CD14-positive monocyte (primary cell): Measurements from ENCODE around the genes SMAD7 and ME2.

- CAGE, long polyA plus RNA = no peak
These were observed at the start of gene SMAD7 for GRCh38 chr18:48950952-48951334. SMAD7 (minus strand) TSS chr18:48950965.

- CAGE, long polyA plus RNA = no peak
These were observed 7.0 kb upstream of the SMAD7 start for GRCh38 chr18:48957691-48958216.

DNA sequence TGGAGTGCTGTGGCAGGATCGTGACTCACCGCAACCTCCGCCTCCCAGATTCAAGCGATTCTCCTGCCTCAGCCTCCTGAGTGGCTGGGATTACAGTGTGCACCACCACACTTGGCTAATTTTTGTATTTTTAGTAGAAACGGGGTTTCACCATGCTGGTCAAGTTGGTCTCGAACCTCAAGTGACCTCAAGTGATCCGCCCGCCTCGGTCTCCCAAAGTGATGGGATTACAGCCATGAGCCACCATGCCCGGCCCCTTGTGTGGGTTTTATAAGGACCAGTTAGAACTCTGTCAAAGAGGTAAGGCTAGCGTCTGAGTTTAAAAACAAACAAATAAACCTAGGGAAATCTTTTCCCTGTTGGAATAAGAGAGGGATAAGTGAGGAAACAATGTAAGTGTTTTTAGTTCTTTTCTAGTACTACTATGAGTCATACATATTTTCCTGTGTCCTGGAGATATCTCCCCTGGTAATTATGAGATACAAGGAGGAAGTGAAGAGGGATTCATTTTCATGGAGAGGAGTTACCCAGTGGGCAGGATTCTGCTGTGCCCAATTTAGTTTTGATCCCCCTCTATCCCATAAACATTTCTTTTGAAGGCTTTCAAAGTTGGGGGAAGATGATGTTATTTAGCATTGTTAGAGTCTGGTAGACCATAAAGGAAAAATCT is 9.6 kb upstream of the SMAD7 start:
- CAGE, long polyA plus RNA = no peak

- CAGE, long polyA plus RNA = no peak
These were observed 41.1 kb upstream of the SMAD7 start for GRCh38 chr18:48991538-48992586.

GRCh38 chr18:48997586-48999066 is 47.4 kb upstream of the SMAD7 start:
- CAGE, long polyA plus RNA = no peak

DNA sequence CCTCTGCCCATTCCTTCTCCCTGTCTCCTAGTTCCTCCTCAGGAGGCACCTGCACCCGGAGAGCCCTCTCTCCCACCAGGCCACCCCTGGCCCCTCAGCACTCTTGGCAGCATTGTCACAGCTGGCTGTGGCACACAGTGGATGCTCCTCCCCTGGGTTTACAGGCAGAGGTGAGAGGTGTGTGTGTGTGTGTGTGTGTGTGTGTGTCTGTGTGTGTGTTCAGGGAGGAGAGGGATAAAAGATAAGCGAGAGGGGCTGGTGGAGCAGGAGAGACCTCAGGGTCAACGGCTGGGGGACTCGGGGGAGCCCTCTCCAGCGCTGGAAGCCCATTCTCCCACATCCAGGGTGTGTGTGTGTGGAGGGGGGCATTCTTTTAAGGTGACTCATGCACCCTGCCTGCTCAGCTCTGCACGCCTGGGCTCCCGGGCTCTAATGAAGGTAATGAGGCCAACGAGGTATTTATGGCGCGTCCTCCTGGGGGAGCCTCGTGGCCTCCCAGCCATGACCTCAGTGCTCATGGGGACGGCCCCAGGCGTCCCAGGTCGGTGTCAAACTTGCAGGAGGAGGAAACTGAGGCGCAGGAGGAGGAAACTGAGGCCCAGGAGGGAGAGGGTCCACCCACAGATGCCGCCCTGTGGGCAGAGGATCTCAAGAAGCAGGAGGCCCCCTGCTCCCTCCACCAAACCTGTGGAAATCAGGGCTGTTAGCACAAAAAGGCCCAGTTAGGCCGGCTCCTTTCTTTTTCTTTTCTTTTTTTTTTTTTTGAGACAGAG is 66.3 kb upstream of the SMAD7 start:
- CAGE, long polyA plus RNA = no peak

GRCh38 chr18:49031458-49032194 is 80.9 kb upstream of the SMAD7 start:
- CAGE, long polyA plus RNA = no peak

DNA sequence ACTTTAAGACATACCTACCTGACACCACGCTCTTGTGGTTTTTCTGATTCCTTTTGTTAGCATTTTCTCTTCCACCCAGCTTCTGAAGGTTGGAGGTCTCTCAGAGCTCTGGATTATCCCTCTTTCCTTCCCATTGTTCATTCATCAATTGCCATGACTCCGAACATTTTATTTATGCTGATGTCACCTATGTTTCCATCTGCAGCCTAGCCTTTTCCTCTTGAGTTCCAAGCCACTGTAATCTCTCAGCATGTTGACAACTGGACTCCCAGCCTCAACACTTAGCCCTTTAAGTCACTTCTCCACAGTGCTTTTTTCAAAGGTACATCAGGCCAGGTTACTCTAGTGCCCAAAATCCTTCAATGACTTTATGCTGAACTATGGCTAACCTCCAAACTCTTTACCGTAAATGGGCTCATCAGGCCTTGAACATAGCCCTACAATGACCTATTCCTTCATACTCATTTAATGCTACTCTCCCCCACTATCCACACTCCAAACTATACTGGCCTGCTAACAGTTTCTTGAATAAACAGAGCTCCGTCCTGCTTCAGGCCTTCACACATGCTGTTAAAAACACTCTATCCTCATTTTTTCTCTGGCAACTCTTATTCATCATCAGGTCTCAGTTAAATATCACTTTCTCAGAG is 190.4 kb upstream of the SMAD7 start:
- CAGE, long polyA plus RNA = no peak

GRCh38 chr18:49159922-49160652 is 209.3 kb upstream of the SMAD7 start:
- CAGE, long polyA plus RNA = no peak

GRCh38 chr18:49590418-49591058 is 28.7 kb downstream of the LIPG start:
- CAGE, long polyA plus RNA = no peak

GRCh38 chr18:49650291-49650995 is 88.6 kb downstream of the LIPG start:
- CAGE, long polyA plus RNA = no peak

DNA sequence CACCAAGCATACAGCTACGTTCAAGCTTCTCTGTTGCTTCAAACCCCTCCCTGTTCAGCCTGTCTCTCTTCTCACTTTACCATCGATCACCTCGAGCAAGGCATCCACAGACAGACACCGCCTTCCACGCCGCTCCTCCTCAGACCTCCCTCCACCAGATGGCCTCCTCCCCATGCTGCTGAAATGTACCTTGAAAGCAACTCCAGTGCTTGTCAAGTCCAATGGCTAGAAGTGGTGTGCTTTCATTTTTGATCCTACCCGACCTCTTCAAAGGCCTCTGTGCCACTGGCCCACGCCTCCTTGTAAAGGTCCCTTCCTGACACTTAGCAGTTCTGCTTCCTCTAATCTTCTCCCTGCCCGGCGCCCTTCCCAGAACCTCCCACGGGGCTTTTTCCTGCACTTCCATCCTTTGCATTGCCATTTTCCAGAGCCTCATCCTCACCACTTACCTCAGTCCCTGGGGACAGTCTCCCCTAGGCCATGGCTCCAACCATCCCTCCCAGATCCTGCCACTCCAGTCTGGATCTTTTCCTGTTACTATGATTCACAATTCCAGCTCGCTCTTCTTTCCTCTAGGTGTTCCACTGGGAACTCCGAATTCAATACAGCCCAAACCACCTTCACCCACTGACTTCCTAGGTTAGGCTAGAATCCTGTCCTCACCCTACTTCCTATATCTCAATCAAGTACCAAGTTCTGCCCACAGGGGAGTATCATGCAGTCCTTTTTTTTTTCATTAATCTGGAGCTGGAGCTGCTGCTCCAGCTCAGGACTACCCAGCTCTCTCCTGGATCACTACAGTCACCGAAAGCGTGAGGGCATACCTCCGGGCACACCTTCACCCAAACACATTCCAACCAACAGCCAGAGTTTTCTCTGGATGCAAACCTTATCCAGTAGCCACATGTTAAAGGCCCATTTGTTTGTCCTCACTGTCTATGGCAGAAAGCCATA is 131.7 kb upstream of the ACAA2 start:
- CAGE, long polyA plus RNA = no peak

DNA sequence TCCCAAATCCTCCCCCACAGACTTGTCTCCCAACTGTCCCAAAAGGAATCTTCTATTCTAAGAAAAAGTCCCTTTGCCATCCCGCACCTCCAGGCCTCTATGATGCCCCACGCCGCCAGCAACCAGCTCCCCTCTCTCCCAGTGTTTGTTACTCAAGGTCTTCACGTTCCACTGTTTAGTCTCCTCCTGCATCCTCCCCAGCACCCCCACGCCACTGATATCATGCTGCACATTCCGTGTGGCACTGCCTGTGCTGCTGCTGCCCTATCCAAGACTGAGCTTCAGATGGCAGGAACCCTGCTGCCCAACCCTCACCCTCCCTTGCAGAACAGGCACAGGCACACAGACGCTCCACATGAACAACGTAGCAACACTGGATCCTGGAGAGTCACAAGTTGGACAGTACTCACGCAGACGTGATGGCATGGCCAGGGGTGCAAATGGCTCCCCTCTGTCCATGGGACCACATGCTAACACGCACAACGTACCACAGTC is 35.3 kb downstream of the MYO5B start:
- CAGE, long polyA plus RNA = no peak

GRCh38 chr18:50653629-50654111 is 93.8 kb downstream of the MAPK4 start:
- CAGE, long polyA plus RNA = no peak

GRCh38 chr18:50716734-50717537 is 102.9 kb downstream of the MRO start:
- CAGE, long polyA plus RNA = no peak

DNA sequence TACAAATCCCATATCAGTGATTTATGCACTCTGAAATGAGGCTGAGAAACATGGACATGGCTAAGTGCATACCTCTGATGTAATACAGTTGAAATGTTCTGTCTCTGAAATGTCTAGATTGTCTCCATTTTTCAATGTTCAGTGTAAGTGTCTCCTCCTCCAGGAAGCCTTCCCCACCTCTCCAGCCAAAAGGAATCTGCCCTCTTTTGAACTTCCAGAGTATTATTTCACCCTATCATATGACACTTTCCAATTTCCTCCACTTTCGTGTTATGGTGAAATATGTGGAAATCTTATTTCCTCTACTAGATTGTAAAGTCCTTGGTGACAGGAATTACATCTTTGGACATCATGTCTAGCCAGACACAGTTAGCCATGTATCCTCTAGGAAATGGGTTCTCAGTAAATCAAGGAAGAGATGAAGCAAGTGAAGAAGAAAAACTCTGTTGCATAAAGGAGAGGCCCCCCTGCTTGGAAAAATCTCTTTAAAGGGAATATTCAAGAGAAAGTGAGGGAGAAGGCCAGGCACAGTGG is 29.4 kb upstream of the ME2 start:
- CAGE, long polyA plus RNA = no peak

- CAGE, long polyA plus RNA = start-site peak on the plus strand at chr18:50878358-50878704, 19 and 29 reads in 2 replicates; start-site peak on the plus strand at chr18:50879120-50879280, 14 and 24 reads in 2 replicates
These were observed at the start of gene ME2 for GRCh38 chr18:50878317-50879269. ME2 (plus strand) TSS chr18:50879118.

DNA sequence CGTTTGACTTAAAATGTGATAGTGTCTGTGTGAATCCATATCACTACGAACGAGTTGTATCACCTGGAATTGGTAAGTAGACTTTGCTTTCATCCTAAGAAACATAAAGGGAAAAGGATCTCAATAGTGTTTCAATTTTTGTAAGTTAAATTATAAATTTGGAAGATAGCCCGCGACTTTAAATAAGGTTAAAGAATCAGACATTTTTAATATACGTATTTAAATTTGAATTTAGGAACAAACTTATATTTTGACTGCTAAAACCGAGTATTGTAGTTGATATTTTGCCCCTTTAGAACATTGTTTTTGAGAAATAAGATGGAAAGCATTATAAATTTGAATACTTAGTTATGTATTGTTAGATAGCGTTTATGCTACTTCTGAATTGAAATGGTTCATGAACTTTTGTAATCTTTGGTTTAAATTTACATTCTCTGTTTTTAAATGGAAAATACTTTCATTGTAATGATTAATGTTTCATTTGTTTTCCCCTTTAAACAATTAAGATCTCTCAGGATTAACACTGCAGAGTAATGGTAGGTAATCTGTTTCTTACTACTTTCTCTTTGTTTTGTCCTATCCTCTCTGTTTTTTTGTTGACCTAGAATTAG is 18.9 kb downstream of the SMAD4 start:
- CAGE, long polyA plus RNA = no peak

DNA sequence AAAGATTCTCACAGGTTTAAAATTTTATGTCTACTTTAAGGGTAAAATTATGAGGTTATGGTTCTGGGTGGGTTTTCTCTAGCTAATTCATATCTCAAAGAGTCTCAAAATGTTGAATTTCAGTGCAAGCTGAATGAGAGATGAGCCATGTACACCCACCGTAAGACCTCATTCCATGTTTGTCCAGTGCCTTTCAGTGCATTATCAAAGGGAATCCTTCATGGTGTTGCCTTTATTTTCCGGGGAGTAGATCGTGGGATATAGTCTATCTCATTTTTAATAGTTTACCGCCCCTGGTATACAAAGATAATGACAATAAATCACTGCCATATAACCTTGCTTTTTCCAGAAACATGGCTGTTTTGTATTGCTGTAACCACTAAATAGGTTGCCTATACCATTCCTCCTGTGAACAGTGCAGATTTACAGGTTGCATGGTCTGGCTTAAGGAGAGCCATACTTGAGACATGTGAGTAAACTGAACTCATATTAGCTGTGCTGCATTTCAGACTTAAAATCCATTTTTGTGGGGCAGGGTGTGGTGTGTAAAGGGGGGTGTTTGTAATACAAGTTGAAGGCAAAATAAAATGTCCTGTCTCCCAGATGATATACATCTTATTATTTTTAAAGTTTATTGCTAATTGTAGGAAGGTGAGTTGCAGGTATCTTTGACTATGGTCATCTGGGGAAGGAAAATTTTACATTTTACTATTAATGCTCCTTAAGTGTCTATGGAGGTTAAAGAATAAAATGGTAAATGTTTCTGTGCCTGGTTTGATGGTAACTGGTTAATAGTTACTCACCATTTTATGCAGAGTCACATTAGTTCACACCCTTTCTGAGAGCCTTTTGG is 51.4 kb downstream of the SMAD4 start:
- CAGE, long polyA plus RNA = no peak

DNA sequence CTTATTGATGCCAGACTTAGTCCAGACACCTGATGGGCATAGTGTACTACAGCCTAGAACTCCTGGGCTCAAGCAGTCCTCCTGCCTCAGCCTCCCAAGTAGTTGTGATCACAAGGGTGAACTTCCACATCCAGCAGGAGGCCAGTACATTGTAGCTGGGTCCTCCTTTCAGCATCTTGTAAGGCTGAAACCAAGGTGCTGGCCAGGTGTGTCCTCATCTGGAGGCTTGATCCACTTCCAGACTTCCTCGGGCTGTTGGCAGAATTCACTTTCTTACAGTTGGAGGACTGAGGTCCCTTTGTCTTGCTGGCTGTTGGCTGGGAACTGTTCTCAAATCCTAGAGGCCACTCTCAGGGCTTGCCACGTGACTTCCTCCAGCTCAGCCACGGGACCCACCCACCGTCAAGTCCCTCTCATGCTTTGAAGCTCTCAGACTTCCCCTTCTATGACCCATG is 76.9 kb downstream of the SMAD4 start:
- CAGE, long polyA plus RNA = no peak